Type B pancreatic cell (in vitro differentiated cells): ENCODE data around the genes EBF4, SLC4A11, ATRN and CENPB.

DNA sequence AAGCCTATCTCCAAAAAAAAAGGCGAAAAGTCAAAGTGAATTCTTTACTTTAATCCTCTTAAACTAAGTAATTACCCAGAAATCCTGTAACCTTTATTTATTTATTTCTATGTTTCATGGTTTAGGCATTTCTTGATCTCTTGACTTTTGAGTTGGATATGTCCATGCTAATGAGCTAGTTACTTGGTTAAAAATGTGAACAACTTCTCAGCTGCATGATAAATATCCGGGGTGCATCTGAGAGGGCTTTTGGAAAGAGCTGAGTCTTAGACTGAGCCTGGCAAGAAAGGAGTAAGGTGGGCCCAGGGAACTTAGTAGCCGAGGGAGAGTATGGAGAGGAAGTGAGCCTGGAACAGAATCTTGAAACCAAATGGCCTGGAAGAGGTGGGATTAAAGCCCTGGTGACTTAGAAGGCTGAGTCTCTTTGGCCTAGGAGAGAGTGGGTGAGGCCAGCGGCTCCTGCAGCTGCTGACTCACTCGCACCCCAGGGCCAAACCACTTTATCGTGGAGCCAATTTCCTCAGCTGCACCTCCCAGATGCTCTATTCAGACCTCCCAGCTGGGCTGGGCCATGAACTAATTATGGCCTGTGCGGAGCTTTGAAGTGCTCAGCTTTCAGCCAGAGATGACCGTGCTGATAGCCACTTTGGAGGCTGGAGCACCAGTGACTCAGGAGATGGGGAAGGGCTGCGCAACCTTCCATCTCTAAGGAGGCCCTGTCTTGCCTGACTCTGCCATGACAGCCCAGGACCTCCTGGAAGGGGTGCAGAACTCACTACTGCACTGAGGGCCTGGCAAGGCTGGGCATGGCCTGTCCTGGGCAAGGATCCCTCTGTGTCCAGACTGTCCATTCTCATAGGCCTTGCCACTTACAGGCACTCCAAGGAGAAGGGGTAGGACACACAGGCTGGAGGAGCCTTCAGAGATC is 19.2 kb downstream of the TGM3 start:
- PRO-cap: no peak

DNA sequence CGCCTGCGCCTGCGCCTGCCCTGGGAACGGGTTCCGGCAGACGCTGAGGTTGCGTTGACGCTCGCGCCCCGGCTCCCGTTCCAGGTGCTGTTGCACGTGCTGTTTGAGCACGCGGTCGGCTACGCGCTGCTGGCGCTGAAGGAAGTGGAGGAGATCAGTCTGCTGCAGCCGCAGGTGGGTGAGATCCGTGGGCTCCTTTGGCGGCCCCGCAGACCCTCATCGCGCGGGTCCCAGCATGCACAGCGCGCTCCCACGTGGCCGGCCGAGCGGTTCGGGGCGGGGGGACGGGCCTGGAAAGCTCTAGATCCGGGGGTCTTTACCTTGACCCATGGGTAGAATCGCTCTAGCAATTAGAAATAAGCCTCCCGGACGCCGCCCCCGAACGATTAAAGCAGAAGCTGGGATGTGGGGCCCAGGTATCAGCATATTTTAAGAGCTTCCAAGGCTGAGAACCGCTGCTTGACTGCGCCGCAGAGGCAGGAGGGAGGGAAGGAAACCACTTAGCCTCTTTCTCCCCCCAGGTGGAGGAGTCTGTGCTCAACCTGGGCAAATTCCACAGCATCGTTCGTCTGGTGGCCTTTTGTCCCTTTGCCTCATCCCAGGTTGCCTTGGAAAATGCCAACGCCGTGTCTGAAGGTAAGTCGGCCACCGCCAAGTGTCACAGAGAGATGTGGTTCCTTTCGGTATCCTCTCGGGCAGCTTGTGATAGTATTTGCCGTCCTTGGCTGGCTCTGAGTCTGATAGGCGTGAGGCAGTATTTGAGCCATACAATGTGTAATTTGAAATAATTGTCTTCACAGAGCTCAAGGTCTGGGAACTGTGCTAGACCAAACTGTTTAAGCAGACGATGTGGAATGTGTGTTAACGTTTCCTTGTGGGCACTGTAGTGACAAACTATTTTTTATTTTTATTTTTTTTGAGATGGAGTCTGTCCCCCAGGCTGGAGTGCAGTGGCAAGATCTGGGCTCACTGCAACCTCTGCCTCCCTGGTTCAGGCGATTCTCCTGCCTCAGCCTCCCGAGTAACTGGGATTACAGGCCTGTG is 648 bp downstream of the NOP56 start:
- PRO-cap: no peak

DNA sequence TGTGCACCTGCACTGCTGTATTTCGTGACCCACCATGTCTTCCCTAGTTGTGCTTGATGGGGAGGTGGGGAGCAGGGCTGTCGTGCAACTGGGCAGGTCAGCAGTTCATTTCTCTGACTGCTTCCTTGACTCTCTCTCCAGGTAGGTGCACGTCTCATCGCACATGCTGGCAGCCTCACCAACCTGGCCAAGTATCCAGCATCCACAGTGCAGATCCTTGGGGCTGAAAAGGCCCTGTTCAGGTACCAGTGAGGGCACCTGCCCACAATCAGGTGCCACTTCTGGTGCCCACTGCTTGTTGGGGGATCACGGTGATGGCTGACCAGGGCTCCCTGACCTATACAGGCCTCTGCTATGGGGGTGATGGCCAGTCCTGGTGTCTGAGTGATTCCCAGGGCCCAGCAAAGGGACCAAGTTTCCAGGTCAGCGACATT is 3.4 kb downstream of the NOP56 start:
- PRO-cap: no peak

DNA sequence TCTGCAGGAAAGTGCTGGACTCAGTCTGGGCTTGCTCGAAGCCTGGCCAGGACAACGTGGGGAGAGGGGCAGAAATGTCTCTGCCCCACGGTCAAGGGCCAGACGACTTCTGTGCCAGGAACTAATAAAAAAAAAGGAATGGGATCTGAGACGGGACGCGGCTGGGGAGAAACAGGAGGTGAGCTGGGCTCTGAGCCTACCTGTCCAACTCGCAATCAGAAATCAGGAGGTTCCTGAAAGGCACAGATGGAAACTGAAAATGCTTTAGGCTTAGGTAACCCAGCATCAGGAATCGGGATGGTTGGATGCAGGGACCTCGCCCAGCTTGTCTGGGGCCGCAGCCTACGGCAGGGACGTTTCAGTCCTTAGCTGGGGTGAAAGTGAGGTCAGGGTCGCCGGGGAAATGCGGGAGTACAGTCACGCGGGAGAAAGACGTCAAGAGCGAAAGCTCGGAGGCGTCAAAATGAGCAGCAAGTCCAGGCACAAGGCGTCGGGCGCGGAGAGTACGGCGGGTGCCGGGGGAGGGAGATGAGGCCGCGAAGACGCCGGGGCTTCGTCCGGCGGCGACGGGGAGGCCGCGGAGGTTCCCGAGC is 618 bp upstream of the EBF4 start:
- PRO-cap: unidirectional peak, plus-strand start at position 500 of the sequence

GRCh38 chr20:2692459-2692905 is at the start of gene EBF4:
Gene EBF4 (plus strand): TSS chr20:2692780.
- PRO-cap: bidirectional peak, plus-strand start at chr20:2692789, minus-strand start at chr20:2692610

- PRO-cap: no peak
These were observed 14.4 kb downstream of the EBF4 start for GRCh38 chr20:2706738-2707631.

DNA sequence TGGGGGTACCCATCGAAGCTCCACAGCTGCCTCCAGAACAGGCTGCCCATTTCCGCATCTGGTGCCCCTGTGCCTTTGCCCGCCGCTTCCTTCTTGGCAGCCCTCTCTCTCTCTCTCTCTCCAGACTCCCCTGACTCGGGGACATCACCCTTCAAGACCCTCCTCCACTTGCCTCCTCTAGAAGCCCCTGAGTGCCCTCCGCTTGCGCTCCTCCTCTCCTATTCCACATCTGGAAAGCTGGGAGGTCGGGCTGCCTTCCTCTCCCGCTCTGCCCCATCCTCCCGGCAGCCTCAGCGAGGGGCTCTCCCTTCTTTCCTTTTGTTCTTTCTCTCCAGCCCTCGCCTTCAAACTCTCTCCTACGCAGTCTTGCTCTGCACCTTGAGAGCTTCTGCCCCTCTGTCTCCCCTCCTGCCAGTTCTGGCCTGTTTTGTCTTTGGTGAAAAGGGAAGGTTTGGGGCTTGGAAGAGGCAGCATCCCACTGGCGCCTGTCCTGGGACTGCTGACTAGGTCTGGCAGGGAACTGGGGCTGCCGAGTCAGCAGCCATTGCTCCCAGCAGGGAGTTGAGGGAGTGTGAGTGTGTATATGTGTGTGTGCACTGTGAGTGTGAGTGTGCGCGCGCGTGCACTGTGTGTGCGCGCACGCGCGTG is 799 bp downstream of the CPXM1 start:
- PRO-cap: no peak

- PRO-cap: no peak
These were observed 1.8 kb downstream of the PCED1A start for GRCh38 chr20:2838417-2839203.

- PRO-cap: no peak
These were observed 1.1 kb upstream of the GNRH2 start for GRCh38 chr20:3041886-3043148.

DNA sequence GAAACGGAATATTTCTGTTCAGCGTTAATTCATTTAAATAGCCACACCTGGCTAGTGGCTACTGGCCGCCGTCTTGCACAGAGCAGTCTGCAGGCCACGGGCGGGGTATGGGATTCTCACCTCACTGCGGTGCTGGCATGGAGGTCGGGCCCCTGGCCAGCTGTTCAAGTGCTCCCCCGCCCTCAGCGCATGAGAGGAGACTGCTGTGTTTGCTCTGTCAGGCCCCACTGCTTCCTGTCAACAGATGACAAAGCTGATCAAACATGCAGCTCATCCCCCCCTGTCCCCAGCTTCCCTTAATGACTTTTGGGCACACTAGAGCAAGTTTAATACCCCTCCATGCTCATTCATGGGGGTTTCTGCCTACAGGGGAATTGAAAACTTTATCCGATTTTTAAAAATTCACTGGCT is 13.5 kb downstream of the ITPA start:
- PRO-cap: no peak

- PRO-cap: bidirectional peak, plus-strand start at chr20:3239276, minus-strand start at chr20:3239190
These were observed at the start of gene SLC4A11 for GRCh38 chr20:3239097-3239336. Gene SLC4A11 (minus strand): TSS chr20:3239190.

DNA sequence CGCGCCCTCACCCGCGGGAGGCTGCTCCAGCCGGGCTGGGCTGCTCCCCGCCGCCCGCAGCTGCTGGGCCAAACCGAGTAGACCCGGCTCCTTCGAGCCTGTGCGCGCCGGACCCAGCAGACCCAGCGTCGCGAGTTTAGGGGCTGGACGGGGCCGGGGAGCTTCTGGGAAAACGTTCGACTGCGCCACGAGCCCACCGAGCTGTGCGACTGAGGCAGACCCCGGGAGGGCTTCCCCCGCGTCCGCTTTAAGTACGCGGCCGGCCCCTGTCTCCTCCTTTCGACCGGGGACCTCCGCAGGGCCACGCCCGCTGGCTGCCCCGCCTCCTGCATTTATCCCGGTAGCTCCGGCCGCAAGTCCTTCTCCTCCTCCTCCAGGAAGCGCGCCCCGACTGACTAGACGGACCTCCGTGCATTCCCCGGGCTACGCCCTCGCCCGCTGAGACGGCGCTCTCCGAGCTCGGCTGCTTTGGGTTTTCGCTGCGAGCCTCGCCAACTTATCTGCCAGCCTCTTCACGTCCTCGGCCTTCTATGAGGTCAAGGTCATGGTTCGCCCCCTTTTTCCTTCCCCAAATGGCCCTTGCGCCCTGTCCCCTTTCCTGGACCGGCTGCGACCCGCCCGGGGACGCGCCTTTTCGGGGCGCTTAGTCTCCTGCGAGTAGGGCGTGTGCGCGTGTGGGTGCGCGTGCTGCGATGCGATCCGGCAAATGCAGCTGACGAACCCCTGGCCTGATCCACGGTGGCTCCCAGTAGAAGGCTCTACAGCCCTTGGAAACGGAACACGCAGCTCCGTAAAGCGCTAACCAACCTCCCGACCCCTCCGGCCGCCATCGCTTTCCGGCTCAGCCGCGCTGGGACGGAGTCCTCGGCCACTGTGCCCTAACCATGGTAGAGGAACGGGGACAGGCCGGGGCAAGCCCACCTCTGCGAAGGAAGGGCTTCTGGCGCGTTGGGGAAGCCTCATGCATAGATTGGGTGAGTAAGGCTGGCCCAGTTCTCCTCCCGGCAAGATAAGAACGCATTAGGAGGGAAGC is 663 bp upstream of the SLC4A11 start:
- PRO-cap: no peak

DNA sequence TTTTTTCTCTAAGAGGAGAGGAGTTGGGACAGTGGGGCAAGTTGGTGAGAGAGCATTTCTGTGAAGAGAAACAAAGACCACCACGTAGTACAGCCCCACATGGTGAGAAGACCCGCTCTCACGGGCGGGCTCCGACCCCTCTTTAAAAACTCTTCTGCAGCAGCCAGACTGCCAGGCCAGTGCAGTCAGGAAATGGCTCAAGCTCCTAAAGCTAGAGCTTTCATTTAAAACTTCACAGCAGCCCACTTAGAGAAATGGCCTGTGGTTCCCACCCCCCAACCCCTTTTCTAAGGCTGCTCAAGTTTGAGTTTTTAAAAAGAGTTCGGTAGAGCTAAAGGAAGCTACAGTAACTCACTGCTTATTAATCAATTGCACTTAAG is 11.5 kb upstream of the SLC4A11 start:
- PRO-cap: unidirectional peak, minus-strand start at position 150 of the sequence

GRCh38 chr20:3276900-3278234 is 38.4 kb upstream of the SLC4A11 start:
- PRO-cap: no peak

DNA sequence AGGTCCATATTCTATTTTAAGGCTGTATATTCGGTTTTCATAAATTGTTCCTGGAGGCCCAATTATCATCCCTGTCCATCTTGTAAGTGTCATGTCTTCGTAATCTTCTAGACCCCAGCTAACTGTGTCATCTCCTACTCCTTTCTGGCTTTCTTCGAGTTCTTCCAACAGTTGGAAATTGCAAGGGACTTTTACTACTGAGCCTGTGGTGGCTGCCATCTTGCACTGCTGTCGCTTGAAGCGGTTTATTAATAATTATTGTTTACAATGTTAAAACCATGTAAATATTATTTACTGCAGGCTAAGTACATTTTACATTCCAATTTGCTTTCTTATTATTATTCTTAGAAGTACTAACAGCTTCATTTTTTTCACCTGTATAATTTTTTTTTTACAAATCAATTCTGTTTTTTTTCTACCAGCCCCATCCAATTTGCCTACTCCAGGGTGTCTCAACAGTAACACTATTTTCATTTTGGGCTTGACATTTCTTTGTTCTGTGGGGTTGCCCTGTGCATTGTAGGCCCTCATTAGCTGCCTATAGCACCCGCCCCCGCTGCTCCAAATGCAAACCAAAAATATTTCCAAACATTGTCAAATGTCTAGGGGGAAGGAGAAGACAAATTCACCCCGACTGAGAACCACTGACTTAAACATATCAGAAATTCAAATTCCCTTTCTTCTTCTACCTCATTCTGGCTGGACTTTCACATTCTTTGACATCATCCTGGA is 45.2 kb downstream of the DNAAF9 start:
- PRO-cap: no peak

GRCh38 chr20:3470317-3471801 is at the start of gene ATRN:
Gene ATRN (plus strand): TSS chr20:3471018.
- PRO-cap: bidirectional peak, plus-strand start at chr20:3471039, minus-strand start at chr20:3470913

- PRO-cap: no peak
These were observed 89.8 kb downstream of the ATRN start for GRCh38 chr20:3560541-3561036.

DNA sequence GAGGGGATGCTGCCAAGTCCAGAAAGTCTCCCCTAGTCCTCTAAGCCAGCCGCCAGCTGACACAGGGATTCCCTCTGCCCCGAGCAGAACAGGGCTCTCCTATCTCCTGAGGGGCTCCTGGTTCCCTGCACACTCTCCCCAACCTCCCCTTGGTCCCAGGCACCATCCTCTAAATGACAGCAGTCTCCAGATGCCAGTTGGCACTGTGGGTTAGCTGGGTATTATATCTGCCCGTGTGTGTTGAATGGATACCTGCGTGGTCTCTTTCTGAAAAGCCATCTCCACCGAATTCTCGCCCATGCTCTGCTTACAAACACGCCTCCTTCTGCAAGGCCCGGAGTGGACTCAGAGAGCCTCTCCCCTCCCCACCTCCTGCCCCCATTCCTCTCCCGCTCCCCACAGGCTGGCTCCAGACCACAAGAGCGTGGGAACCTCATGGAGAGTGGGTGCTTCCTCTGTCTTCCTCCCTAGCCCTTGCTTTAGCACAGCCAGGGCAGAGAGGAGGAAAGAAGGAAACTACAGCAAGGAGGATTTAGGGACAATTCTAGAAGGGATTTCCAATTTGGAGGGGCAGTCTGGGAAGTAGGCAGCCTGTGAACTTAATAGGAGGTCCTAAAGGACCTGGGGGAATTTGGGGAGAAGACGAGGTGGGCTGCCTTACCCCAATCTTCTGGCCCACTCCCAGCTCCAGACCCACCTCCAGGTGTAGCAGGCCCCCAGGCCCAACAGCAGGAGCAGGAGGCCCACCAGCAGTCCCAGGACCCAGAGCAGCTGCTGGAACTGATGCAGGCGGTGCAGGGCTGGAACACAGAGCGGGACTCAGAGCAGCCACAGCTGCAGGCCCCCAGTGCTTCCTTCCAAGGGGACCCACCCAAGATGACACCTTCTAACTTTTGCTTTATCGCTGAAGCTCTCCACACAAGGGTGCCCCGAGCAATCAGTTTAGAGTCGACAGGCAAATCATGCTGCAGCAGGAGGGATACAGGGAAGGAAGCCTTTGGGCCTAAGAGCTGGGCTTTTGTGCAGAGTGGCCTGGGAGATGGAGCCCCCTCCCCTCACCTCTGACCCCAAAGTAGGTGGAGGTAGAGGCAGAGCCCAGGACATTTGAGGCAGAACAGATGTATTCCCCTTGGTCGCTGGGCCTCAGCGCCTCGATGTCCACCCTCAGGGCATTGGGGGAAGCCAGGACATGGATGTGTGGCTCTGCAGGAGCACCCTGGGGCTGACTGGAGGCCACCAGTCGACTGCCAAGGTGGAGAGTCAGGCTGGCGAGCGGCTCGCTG is 7.5 kb upstream of the ADAM33 start:
- PRO-cap: no peak

GRCh38 chr20:3786582-3787283 is at the start of gene CENPB:
Gene CENPB (minus strand): TSS chr20:3786740.
- PRO-cap: unidirectional peak, minus-strand start at chr20:3786745

DNA sequence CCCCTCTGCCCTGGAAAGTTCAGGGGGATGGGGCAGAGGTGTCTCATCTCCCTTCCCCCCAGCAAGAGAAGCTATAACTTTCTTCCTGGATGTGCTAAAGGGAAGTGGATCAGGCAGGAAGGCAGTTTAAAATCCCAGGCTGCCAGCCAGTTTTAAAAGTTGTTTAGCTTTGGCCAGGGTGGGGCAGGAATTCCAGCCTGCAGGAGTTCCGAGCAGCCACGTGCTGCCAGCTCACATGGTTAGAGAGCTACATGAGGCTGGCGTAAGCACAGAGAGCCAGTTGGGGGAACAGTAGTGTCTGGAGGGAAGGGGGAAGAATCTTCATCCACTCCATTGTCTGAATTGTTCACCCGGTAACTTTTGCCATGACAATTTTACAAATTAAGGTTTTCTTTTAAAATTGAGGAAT is 12.0 kb downstream of the CDC25B start:
- PRO-cap: no peak